Trachea (tissue), 1 donor: Measurements from ENCODE around the genes DAGLB and ZDHHC4.

GRCh38 chr7:5533899-5534610 is 3.7 kb upstream of the ACTB start:
- PRO-cap, result no peak

DNA sequence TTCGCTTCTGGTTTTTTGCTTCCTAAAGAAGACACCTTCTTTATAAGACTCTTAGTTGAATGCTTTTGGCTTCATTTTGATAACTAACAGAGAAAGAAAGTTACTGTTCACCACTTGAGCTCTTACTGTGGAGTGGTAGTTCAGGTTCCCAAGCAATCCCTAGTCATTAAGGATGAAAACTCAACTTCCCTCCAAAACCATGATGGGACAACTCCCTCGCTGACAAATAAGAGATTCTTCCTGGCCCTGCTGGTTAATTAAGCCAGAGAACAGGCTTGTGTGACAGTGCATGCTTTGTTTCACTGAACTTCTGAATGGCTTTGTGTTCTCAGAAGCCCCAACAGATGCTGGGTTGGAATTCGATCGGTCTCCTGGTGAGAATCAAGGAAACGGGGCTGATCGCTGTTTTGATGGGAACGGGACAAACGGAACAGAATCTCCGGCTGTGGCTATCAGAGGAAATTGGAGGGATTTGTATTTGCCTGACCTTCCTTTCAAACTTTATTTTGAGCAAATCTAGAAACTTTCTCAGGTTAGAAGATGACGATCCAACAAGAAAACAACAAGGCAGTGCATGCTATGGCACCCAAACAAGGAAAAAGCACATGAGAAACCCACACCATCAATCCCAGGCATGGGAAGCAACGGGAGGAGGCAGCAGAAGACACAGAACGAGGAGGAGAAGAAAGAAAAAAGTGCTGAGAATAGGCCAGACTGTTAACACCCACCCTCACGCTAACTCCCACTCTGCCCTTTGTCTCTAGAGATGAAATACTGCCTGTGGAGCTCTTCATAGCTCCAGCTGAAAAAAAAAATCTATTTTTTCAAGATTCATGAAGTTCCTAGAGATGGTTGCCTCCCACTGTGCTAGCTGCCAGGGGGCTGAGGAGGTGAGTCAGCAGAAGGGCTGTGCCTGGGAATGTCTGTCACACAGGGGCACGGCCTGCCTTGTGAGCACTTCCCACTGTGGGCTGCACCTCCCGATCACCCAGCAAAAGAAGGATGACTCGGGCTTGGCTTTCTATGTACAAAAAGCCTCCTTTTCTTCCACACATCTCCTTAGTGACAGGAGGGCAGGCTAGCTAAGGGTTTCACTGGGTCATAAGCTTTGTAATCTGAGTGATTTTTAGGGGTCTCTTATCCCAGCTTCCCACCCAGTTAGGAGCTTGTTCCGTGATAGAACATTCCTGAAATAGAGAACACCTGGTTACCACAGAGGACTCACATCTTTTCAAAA is 44.1 kb downstream of the FSCN1 start:
- PRO-cap, result no peak

- PRO-cap, result no peak
Observed at GRCh38 chr7:5679741-5680521, 87.3 kb downstream of the FSCN1 start.

DNA sequence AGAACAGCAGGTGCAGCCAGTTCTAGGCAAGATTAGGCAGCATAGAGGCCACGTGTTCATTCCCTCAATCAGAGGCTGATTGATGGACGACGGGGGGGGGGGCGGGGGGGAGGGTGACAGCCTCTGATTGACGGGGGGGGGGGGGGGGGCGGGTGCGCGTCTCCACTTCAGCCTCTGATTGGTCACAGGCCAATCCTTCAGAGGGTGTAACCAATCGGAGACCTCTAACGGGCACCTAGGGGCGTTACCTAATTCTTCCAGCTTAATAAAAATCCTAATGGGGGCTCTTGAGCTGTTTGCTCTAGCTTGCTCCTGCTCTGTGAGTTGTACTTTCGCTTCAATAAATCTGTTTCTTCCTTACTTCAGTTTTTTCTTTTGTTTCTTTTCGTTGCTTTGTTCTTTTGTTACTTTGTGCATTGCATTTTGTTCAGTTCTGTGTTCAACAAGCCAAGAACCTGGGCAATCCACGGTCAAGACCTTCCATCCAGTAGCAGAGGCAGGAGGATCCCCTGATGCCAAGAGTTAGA is 1.0 kb upstream of the CCZ1 start:
- PRO-cap, result no peak

- PRO-cap, result no peak
Observed at GRCh38 chr7:6115137-6115767, 10.5 kb downstream of the USP42 start.

DNA sequence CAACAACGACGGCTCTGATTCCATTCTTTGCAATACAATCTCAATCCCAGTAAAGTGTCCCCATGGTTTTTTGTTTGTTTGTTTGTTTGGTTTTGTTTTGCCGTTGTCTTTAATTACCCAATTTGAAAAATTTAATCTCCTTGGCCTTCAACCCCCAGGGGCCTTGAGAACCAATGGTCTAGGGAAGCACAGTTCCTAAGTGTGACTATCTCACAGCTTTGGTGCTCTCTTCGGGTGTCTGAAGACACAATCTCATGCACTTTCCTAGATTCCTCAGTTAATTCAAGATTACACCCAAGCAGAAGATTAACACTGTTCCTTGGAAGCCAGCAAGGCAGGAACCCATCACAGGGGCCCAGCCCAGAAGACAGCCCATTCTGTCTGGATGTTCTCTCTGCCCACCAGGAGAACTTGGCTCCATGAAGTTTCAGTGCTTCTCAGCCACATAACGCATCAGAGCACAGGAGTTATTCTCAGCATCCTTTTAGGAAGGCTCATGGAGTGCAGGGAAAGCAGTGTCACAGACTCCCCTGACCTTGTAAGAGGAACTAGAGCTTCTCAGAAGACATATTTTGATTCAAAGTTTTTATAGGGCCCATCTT is 58.9 kb downstream of the CYTH3 start:
- PRO-cap, result no peak

GRCh38 chr7:6233006-6233494 is 39.4 kb downstream of the CYTH3 start:
- PRO-cap, result no peak

DNA sequence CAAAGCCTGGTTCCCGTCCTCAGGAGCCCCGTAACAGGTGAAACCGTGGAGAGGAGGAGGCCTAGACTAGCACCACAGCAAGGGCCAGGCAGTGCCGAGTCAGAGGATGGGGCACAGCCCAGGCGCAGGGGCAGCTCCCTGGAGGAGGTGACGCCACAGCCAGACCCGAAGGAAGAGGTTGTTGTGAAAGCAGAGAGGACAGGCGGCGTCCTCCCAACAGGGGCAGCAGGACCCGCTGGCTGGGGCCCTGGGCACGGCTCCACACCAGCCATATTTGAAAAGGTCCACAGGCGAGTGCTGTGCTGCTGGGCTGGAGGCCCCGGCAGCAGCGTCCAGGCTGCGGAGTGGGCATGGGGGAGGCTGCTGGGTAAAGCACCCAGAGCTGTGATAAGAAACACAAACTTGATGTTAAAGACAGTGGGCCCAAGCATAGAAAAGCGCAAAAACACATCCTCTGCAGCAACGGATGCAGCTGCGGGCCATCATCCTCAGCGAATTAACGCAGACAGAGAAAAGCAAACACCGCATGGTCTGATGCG is 25.6 kb downstream of the DAGLB start:
- PRO-cap, result no peak

- PRO-cap, result no peak
Observed at GRCh38 chr7:6433662-6434271, 14.0 kb downstream of the DAGLB start.

- PRO-cap, result unidirectional peak, plus-strand start at chr7:6447224; bidirectional peak, plus-strand start at chr7:6448057, minus-strand start at chr7:6447932
Observed at GRCh38 chr7:6446982-6448116, at the start of gene DAGLB. TSS of gene DAGLB (minus strand) at chr7:6447954.

DNA sequence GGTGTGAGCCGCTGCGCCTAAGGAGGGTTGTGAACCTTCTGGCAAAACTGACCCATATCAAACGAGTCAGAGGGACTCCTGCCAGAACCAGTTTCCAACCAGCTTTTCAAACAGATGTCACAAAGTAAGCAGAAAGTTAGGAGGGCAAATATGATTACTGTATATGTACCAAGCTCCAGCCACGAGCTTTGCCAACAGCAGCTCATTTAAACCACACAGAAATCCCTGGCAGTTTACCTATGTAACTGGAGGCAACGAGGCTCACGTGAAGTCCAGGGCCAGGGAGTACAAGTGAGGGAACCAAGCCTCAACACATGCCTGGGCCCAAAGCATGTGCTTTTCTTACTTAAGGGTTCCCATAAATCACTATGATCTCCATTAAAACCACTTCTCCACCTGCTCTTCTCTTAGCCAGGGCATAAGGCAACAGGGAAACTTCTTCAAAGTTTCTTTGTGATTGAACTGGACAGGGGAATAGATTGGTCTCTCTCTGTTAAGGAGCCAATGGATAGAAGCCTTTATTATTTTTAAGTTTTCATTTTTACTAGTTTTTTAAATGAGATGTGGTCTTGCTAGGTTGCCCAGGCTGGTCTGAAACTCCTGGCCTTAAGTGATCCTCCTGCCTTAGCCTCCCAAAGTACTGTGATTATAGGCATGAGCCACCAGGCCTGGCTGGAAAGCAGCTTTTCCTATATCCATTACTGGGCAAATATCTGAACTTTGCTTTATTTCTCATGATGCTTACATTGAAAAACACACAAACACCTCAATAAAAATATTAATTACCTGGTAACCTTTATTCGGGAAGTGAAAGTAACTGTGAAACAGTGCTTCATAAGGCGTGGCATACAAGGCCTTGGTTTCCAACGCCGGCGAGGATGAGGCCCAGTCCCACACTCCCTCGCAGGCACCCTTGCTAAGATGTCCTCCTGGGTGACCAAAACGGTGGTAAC is 12.8 kb upstream of the DAGLB start:
- PRO-cap, result no peak

DNA sequence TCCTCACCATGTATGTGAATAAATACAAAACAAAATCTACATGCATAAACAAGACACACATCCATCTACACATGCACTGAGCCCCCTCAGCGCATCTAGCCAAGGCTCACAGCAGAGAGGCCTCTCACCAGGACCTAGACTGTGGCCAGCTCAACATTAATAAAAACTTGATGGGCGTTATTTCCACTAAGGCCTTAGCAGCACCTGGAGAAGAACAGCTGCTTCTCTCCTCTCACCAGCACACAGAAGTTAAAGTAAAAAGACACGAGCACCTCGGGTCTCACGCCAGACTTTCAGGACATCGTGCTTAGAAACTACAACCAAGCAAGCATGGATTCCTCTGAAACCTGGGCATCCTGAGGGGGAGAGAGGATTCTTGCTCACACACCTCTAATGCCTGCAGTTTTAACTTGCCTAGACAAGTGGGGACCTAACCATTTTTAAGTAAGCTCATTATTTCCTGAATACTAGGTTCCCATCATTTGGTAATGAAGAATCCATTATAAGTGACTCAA is 11.8 kb downstream of the KDELR2 start:
- PRO-cap, result no peak

DNA sequence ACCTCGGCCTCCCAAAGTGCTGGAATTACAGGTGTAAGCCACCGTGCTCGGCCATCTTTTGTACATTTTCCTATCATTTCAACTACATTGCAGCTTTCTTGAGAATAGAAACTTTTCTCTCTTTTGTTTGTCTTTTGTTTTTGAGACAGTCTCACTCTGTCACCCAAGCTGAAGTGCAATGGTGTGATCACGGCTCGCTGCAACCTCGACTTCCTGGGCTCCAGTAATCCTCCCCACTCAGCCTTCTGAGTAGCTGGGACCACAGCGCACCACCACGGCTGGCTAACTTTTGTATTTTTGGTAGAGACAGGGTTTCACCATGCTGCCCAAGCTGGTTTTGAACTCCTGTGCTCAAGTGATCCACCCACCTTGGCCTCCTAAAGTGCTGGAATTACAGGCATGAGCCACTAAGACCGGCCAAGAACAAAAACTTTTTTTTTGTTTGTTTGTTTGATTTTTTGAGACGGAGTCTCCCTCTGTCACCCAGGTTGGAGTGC is 4.9 kb downstream of the KDELR2 start:
- PRO-cap, result no peak

- PRO-cap, result no peak
Observed at GRCh38 chr7:6536581-6537207, 14.6 kb downstream of the GRID2IP start.

- PRO-cap, result bidirectional peak, plus-strand start at chr7:6577462, minus-strand start at chr7:6577391
Observed at GRCh38 chr7:6577270-6578059, at the start of gene ZDHHC4. TSS of gene ZDHHC4 (plus strand) at chr7:6577454.

- PRO-cap, result no peak
Observed at GRCh38 chr7:6590525-6590849, 666 bp downstream of the INTS15 start.

DNA sequence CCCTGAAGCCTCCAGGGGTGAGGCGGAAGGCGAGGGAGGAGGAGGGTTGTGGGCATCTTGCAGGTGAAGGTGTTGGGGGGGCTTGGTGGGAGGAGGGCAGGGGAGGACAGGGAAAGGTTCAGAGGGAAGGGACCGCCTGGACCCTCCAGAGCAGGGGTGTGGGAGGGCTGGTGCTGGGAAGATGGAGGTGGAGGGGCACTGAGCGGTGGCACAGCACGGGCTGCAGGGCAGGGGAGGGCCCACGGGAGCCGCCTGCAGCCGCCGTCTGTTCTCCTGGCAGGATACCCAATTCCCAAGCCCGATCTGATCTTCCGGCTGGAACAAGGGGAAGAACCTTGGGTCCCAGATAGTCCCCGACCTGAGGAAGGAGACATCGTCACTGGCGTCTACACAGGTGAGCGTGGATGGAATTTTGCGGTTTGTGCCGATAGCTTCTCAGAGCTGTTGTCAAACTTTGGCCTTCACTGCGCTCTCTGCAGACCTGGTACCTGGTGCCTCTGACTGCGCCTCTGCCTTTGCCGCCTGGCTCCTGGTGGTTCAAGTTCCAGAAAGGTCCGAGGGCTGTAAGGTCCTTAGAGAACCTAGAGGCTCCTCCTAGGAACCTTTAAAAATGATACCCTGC is 7.2 kb downstream of the ZNF316 start:
- PRO-cap, result no peak

DNA sequence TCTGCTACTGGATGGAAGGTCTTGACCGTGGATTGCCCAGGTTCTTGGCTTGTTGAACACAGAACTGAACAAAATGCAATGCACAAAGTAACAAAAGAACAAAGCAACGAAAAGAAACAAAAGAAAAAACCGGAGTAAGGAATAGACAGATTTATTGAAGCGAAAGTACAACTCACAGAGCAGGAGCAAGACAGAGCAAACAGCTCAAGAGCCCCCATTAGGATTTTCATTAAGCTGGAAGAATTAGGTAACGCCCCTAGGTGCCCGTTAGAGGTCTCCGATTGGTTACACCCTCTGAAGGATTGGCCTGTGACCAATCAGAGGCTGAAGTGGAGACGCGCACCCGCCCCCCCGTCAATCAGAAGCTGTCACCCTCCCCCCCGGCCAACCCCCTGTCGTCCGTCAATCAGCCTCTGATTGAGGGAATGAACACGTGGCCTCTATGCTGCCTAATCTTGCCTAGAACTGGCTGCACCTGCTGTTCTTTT is 1.0 kb upstream of the CCZ1B start:
- PRO-cap, result no peak

DNA sequence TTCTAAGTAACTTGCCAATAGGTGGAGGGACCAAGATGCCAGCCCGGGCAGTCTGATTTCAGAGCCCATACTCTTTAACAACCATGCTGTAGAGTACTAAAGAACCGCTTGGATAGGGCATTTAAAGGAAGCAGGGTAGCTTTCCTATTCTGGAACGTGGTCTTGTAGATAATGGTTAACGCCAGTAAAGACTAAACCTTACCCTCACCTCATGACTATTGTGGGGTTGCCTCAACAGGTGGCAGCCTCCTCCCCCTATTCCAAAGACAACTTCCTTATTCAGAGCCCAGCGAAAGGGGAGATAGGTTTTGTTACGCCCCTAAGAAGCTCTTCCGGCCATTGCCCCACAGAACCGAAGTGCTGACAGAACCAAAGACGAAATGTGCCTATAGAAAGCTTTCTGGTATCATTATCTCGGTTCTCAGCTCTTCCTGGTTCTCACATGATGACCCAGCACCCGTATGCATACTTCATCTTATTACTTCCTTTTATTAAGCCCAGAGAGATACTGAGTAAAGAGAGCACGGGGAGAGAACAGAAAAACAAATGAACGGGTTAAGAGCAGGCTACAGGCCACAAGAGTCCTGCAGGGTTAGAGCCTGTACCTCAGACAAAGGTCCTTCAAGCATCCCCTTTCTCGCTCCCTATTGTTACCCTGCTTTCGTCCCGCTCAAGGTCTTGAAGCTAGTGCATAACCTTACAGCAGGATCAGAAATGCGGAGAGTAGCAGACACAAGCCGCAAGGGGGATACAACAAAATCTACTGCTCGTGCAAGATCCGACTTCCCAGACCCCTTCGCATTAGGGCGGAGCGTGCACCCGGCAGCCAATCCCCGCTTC is 502 bp upstream of the C1GALT1 start:
- PRO-cap, result bidirectional peak, plus-strand start outside the sequence, minus-strand start at position 762 of the sequence

DNA sequence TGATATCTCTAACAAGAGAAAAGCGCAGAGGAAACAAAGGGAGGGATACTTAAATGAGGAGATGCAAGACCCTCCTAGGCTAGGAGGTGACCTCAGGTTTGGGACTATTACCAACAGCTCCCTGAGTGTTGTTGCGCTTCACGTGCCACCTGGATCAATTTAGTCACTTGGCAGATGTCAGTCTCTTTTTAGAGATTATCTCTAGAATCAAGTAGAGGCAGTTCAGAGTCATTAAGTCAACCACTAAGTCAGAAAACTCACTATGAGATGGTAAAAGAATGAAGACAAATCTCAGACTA is 128.4 kb downstream of the C1GALT1 start:
- PRO-cap, result no peak